ENCODE measurements around a stretch of chr10.

GRCh38 chr10:117538003-117538617 is 4.4 kb upstream of the EMX2 start:
- PRO-cap, 4 experiments, result no peak in any of the 4 experiments
- RAMPAGE, long total RNA, 2 experiments, result no peak in any of the 2 experiments

- PRO-cap, 4 experiments, result no peak in any of the 4 experiments
- RAMPAGE, long total RNA, 2 experiments, result no peak in any of the 2 experiments
Measured at GRCh38 chr10:117540084-117540730, 2.3 kb upstream of the EMX2 start.

DNA sequence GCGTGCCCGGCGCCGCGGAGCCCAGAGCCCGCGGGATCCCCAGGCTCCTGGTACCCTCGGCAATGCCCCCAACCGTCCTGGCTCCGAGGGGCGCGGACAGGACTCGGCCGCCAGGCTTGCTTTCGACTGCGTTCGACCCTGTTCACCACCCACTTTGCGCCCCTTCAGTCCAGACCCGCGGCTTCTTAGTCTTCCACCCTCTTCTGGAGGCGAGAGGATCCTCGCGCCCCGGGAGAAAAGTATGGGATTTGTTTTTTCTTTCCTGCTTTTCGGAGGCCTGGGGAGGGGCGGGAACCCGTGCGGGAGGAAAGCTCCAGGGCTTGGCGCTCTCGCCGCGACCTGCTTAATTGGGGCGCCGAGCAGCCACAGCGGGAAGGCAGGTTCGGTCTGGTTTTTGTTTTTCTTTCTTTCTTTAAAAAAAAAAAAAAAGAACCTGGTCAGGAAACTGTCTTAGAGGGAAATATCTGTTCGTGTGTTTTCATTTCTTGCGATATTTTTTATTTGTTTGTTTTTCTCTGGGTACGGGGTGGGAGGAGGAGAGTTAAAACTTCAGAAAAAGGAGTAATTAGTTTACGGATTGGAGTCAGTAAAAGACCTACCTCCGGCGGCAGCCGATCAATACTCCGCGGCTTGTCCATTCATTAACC is 1.5 kb downstream of the EMX2 start:
- PRO-cap, 4 experiments, result no peak in any of the 4 experiments
- RAMPAGE, long total RNA, 2 experiments, result no peak in any of the 2 experiments

DNA sequence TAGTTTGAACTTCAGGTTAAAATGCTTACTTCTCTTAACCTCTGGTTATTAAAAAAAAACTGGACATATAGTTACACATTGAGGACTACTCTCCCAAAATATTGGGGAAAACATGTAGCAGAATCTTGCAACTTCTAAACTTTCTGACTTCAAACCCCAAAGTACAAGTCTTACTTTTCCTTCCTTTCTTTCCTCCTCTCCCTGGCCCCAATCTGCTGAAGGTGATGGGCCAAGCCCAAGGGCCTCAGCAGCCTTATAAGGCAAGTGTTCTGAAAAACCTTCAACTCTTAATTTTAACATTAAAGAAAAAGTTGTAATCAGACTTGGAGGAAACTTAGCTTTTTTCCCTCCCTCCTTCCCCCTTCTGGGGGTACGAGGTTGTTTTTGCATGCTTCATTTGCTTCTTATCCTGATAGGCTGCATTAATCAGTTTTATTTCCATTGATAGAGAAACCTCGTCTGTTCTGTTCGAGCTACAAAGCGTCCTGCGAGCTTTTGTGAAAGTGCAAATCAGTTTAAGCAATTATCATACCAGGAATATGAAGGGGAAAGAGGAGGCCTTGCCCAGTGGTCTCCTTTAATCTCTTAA is 7.4 kb downstream of the EMX2 start:
- PRO-cap, 4 experiments, result no peak in any of the 4 experiments
- RAMPAGE, long total RNA, 2 experiments, result no peak in any of the 2 experiments

DNA sequence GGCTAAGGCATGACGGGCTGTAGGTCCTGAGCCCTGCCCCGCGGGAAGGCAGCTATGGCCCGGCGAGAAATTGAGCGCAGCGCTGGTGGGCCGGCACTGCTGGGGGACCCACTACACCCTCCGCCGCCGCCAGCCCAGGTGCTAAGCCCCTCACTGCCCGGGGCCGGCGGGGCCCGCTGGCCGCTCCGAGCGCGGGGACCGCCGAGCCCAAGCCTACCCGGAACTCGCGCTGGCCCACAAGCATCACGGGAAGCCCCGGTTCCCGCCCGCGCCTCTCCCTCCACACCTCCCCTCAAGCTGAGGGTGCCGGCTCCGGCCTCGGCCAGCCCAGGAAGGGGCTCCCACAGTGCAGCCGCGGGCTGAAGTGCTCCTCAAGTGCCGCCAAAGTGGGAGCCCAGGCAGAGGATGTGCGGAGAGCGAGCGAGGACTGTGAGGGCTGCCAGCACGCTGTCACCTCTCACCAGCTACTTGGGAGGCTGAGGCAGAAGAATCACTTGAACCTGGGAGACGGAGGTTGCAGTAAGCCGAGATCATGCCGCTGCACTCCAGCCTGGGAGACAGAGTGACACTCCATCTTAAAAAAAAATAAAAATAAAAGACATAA is 5.6 kb upstream of the CACUL1 start:
- PRO-cap, 4 experiments, result no peak in any of the 4 experiments
- RAMPAGE, long total RNA, 2 experiments, result no peak in any of the 2 experiments

GRCh38 chr10:119038096-119038631 is 8.7 kb downstream of the NANOS1 start:
- PRO-cap, 4 experiments, result no peak in any of the 4 experiments
- RAMPAGE, long total RNA, 2 experiments, result no peak in any of the 2 experiments

DNA sequence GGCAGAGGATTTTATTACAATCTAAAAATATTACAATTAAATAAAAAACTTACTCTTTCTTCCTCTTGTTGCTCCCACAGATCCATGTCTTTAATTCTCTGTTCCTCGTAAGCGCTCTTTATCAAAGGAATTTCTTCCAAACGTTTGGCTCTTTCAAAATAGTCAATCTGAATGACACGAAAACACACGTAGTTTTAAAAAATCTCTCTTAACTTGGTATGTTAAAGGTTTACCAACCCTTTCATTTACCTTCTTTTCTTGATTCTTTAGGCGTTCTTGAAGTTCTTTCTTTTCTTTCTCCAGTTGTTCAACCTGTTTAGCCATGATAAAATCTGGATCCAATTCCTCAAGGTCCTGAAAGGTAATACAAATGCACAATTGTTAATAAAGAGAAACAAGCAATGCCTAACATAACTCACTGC is 23.9 kb downstream of the EIF3A start:
- PRO-cap, 4 experiments, result no peak in any of the 4 experiments
- RAMPAGE, long total RNA, 2 experiments, result no peak in any of the 2 experiments

- PRO-cap, 4 experiments, result no peak in any of the 4 experiments
- RAMPAGE, long total RNA, 2 experiments, result no peak in any of the 2 experiments
Measured at GRCh38 chr10:119059591-119060298, 20.9 kb downstream of the EIF3A start.

DNA sequence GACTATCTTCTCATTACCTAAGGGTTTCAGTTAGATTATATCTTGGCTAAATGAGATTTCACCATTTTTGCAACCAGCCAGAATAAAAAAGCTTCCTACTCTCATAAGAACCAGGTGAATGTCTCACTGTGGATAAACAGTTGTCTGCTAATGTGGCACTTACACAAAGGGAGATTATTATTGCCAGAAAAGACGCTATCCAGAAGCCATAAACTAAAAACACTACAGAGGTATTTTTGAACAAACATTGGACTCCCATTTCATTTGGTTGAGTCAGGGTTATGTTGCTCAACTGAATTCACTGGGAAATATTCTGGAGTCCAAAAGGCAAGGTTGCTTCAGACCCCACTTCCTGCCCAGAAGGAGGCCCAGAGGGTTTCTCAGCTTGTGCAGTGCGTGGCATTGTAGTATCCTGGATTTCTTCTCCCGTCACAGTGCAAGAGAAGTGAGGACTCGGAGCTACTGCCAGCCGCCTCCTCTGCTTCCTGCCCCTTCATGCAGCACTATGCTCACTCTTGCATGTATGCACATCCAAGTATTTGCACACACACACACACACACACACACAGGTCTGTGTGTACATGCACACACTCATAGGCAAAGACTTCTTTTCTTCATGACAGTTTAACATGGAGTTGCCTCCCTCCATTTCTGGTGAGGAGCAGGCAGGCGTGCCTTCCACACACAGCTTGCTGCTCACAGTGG is 10.0 kb downstream of the DENND10 start:
- PRO-cap, 4 experiments, result peak in 1 of 4 experiments; most common plus-strand start position 432 of the sequence (in 1)
- RAMPAGE, long total RNA, 2 experiments, result no peak in any of the 2 experiments

DNA sequence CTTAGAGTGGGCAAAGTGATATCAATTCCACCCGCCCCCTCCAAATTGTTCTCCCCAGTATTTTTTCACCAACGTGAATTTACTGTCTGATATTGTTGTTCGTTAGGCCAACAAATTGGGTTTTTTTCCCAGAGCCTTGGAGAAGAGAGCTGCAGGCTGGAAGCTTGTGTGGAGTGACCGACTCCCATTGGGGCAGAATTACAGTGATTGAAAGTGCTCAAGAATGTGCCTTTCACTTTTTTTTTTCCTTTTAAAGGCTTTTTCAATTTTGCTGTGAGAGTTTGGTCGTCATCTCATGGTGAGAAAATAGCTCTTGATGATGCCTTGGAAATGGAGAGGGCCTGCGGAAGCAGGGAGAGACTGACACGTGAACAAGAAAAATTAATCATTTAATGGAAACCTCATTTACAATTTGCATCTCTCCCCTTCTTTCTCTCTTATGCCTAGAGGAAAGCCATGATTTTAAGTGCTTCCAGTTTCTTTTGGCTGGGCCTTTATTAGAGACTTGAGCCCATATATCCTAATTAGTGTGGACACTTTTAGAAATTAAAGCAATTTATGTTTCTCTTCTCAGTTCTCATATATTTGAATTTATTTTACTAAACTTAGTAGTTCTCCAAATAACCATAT is 2.7 kb downstream of the GRK5 start:
- PRO-cap, 4 experiments, result no peak in any of the 4 experiments
- RAMPAGE, long total RNA, 2 experiments, result no peak in any of the 2 experiments

DNA sequence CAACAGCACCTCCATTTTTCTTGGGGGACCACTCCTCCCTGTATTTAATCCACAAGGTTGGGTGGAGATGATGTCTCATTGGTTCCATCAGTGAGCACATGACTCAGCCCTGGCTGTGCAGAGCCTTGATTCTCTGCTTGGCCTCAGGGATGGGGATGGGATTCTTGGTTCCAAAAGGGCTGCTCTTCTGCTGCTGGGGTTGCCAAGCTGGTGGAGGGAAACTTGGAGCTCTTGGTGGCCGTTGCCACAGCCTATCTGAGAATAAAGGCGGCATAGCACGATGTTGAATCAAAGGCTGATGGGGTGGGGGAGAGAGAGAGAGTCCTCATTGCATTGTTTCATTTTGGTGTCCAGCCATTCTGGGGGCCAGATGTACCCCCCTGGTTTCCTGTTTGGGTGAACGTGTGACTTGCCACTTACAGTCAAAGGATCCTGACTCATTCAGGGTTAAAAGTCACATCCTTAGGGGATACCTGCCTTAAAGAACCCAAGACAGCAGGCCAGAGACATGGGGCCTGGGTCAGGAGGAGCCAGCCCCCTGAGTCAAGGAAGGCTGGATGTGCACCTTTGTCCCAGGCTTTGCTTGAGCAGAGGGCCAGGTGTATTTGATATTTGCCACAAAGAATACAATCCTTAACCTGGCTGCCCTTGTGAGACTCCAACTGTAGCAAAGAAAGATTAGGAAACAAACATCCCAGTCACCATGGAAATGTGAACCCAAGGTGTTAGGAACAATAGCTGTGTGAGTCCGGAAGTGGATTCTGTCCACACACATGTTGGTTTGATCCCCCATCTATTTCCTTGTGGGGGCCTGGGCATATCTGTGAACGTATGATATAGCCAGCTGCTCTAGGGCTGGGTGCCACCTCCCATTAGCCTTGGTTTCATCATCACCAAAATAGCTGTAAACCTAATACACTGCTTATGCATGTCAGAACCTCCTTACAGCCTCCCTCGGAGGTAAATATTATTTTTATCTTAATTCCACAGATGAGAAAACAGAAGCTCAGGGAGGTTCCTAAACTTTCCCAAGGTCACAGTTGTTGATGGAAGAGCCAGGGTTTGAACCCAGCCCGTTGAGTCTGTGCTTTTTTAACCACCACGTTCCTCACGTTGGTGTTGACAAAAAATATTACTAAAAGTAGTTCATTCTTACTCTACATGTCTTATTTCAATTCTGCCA is 26.2 kb downstream of the GRK5 start:
- PRO-cap, 4 experiments, result no peak in any of the 4 experiments
- RAMPAGE, long total RNA, 2 experiments, result no peak in any of the 2 experiments

GRCh38 chr10:119360610-119361337 is 153.4 kb downstream of the GRK5 start:
- PRO-cap, 4 experiments, result no peak in any of the 4 experiments
- RAMPAGE, long total RNA, 2 experiments, result no peak in any of the 2 experiments

GRCh38 chr10:119370890-119371643 is 163.7 kb downstream of the GRK5 start:
- PRO-cap, 4 experiments, result peak in 1 of 4 experiments; most common plus-strand start chr10:119371547 (in 1); most common minus-strand start chr10:119371346 (in 1)
- RAMPAGE, long total RNA, 2 experiments, result no peak in any of the 2 experiments

DNA sequence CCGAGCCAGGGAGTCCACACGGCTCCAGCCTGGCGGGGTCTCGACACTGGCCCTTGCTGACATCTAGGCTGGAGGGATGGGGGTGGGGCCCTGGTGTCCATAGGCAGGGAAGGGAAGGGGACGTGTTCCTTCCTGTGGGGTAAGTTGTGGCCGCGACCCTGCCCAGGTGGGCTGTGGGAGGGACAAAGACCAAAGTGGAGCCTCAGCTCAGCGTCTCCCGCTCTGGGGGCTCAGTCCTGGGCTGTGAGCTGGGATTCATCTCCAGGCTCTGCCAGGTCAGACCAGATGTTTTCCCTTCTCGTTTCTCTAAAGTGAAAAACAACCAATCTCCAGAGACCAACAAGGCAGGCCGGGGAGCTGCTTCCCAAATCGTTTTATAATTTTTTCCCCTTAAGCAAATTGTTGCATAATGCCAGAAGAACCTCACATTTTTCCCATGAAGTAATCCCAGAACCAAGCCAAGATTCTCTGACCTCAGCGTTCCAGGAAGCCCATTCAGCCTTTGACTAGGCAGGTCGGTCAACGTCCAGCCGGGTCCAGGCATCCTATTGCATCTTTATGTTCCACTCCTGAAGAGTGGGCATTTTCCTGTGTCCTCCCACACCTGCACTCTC is 101.2 kb downstream of the RGS10 start:
- PRO-cap, 4 experiments, result no peak in any of the 4 experiments
- RAMPAGE, long total RNA, 2 experiments, result no peak in any of the 2 experiments

GRCh38 chr10:119516377-119517036 is 26.0 kb downstream of the RGS10 start:
- PRO-cap, 4 experiments, result no peak in any of the 4 experiments
- RAMPAGE, long total RNA, 2 experiments, result no peak in any of the 2 experiments

DNA sequence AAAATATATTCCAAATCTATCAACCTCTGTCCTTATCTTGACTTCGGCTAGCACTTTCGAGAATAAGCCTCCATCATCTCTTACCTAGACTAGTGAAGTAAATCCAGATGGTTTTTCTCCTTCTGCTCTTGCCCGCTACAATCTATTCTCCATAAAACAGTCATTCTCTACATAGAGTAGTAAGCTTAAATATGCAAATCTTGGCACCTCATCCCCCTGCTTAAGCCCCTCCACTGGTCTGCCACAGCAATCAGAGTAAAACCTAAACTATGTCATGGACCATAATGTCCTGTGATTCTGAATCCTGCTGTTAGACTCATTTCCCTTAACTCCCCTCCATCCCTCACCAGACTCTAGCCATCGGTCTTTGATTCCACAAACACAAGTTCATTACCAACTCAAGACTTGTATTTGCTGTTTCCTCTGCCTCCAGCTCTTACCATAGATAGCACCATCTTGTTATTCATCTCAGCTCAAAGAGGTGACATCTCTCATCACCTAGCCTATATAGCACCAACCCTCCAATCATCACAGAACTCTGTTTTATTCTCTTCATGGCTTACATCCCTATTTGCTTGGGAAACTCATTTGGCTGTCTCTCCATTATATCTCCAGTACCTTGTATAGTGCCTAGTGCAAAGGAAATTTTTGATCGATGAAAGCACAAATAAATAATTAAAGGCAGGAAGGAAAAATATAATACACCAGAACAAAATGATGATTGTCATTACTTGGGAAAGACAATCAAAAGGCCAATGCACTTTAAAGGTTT is 10.2 kb downstream of the TIAL1 start:
- PRO-cap, 4 experiments, result no peak in any of the 4 experiments
- RAMPAGE, long total RNA, 2 experiments, result no peak in any of the 2 experiments

- PRO-cap, 4 experiments, result peak in 1 of 4 experiments; most common minus-strand start chr10:119655810 (in 1)
- RAMPAGE, long total RNA, 2 experiments, result no peak in any of the 2 experiments
Measured at GRCh38 chr10:119655362-119656324, 4.5 kb downstream of the BAG3 start.

DNA sequence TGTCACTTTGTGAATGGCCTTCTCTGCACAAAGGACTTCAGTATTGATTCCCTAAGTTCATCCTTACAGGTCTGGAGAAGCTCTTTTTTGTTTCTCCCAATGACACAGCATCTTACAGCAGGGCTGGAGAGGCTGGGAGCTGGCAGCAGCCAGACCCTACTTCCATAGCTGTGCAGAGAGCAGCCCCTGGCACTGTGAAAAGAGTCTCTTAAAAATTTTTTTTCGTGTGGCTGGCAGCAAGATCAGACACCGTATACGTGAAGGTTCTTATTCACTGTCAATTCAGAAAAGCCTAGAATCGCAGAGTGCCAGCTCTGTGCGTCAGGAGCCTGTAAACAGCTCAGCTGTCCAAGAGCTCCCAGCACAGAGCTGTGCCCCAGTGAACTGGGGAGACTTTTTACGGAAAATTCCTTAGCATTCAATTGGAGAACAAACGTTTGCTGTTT is 6.5 kb downstream of the BAG3 start:
- PRO-cap, 4 experiments, result peak in 3 of 4 experiments; most common plus-strand start position 343 of the sequence (in 1); most common minus-strand start position 255 of the sequence (in 3)
- RAMPAGE, long total RNA, 2 experiments, result no peak in any of the 2 experiments

DNA sequence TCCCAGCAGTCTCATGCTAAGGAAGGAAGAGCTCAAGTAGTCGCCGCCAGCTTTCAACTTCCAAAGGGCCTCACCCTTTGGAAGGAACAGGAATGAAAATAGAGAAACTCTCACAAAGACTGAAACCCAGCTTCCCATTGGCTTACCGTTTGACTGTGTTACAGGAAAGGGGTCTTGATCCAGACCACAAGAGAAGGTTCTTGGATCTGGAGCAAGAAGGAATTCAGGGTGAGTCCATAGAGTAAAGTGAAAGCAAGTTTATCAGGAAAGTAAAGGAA is 36.5 kb downstream of the BAG3 start:
- PRO-cap, 4 experiments, result no peak in any of the 4 experiments
- RAMPAGE, long total RNA, 2 experiments, result no peak in any of the 2 experiments

- PRO-cap, 4 experiments, result no peak in any of the 4 experiments
- RAMPAGE, long total RNA, 2 experiments, result no peak in any of the 2 experiments
Measured at GRCh38 chr10:119737846-119738193, 12.0 kb downstream of the INPP5F start.